ENCODE data around the genes B3GNT6, CLNS1A and GAB2.

DNA sequence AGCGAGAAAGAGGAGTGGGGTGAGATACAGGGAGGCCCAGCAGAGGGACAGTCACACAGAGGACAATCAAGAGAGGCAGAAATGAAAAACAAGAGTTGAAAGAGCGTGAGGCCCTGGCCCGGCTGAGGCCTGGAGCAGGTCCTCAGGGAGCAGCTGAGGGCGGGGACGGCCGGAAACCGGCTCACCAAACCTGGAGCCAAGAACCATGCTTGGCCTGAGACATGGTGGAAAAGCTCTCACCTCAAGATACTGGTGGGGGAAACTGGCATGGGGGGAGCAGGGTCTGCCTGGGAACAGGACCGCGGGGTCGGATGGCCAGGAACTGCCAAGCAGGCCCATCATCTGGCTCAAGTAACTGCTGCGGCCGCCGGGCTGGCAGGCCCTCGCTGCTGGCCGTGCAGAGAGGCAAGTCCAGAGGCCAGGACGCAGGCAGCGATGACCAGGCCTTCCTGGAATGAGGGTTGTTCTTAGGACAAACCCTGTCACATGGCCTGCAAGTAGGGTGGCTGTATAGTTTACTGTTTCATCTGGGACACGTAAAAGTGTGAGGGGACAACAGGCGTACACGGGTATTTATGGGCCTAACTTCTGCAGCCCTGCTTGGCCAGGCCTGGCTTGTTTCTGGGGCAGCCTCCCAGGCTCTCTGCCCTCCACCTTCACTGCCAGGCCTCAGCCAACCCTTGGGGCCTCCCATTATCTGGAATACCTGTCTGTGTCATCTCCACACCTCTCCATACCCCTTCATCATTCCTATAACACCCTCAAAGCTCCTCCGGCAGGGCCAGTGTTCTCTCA is 19.0 kb upstream of the WNT11 start:
- RRBS, 2 experiments, result 66 to 71% methylated on average over 1 of the region's 21 CpGs

DNA sequence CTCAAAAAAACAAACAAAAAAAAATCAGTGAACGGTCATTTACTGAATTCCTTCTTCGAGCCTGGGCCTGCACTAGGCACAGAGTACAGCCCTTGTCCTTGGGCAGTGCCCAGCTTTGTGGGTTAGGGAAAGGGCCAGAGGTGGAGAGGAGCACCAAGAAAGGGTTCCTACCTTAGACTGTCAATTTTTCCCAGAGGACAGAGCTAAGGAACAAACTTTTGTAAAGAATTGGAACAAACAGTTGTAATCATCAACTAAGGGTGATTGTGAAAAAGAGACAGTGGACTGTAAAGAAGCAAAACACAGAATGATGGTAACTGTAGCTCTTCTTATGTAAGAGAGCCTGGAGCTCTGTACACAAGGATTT is 10.8 kb downstream of the GVQW3 start:
- RRBS, 2 experiments, result no CpG with 5 or more reads among the region's 2 CpGs

DNA sequence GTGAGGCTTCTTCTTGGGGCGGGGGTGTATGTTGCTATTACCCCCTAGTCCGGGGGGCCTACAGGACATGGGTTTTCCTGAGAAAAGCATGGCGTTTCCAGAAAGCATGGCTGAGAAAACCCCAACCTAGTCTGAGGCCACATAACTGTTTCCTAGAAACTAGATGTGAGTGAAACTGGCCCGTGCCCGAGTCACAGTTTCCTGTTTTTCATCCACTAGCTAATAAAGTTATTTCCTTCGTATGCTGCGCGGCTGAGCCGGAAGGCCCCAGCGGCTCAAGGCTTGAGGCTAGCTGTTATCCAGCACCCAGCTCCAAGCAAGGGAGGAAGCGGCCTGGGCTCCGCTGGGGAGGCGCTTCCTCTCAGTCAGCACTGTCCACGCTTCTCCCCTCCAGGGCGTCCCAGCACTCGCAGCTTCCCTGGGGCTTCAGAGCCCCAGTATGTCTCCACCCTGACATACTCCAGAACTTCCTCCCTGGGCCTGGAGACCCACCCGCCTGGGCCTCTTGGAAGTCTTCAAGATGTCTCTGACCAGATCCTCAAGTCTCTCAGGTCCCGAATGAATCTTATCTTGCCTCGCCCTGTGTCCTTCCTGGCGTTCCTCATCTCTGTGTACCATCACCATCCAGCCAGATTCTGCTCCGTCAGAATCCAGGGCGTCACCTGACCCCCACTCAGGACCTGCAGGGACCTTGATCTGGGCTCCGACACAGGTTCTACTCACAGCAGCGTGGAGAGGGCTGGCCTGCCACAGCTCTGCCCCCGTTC is 82.0 kb downstream of the LRRC32 start:
- RRBS, 2 experiments, result no CpG with 5 or more reads among the region's 25 CpGs

DNA sequence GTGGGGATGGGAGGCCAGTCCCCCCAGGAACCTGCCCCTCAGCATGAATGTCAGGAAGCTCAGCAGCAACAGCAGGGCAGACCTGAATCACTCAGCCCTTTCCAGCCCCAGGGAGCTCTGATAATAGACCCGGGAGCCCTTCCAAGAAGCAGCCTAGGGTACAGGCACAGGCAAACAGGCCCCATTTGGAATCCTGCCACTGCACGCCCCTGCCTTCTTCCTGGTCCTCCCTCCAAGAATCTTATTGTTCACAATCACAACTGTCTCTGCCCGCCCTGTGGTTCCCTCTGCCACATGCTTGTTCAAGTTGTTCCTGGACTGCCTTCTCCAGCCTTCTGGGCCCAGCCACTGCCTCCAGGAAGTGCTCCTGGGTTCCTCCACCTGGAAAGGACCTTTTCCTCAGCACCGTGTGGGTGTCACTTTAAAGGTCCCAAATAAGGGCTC is 54.6 kb downstream of the LRRC32 start:
- RRBS, 2 experiments, result no CpG with 5 or more reads among the region's 4 CpGs

DNA sequence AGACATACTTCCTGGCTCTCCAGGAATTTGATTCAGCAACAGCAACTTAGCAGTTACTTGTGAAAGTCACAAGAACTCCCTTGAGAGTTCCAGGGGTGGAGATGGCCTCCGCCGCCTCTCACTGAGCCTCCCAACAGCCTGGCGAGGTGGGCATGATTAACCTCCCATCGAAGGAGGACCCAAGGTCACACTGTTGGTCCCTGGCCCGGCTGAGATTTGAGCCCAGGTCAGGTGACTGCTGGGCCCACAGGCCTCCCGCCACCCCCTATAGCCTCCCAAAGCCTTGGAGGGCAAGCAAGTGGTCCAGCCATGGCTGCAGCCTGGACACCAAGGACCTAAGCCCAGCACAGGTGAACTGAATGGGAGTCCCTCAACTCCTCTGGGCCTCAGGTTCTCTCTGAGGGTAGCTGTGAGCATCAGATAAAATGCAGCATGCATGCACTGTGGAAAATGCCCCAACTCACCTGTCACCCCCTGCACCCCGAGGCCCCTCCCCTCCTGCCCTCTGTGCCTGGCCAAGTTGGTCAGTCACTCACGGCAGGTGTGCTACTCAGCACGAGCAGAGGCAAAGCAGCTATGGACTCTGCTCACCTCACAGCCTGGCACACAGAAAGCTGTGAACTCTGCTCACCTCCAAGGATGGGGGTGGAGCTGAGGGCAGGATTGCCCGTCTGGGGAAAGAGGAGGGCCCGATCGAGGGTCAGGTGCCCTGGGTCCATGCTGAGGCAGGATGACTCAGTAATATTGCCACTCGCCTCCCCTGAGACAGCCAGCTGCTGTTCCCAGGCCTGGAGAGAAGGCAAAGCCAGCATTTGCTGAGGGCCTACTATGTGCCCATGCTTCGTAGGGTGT is 13.8 kb upstream of the TSKU start:
- RRBS, 2 experiments, result no CpG with 5 or more reads among the region's 14 CpGs

- RRBS, 2 experiments, result no CpG with 5 or more reads among the region's 12 CpGs
Observed at GRCh38 chr11:76772263-76773197, 10.6 kb upstream of the TSKU start.

- RRBS, 2 experiments, result no CpG with 5 or more reads among the region's 4 CpGs
Observed at GRCh38 chr11:76801079-76801766, 18.1 kb downstream of the TSKU start.

DNA sequence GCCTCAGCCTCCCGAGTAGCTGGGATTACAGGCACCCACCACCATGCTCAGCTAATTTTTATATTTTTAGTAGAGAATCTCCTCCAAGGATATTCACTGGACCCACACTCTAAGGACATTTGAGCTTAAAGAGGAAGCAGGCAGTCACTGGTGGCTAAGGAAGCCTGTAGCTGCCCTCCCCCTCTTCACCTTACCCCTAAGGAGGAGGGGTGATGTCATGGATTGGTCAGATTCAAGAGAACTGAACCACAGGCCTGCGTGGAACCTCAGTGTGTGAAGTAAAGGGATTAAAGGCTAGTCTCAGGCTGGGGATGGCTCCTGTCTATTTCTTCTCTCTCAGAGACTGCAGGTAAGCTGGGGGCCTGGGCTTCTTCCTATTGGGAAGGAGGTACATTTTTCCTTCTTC is at the start of gene B3GNT6:
B3GNT6 (plus strand) TSS at position 269 of the 406 bp plus-strand sequence.
- RRBS, 2 experiments, result no CpG with 5 or more reads among the region's 2 CpGs

- RRBS, 2 experiments, result no CpG with 5 or more reads among the region's 8 CpGs
Observed at GRCh38 chr11:77178952-77179367, 50.9 kb downstream of the MYO7A start.

- RRBS, 2 experiments, result no CpG with 5 or more reads among the region's 4 CpGs
Observed at GRCh38 chr11:77470299-77471056, 3.4 kb downstream of the PAK1 start.

DNA sequence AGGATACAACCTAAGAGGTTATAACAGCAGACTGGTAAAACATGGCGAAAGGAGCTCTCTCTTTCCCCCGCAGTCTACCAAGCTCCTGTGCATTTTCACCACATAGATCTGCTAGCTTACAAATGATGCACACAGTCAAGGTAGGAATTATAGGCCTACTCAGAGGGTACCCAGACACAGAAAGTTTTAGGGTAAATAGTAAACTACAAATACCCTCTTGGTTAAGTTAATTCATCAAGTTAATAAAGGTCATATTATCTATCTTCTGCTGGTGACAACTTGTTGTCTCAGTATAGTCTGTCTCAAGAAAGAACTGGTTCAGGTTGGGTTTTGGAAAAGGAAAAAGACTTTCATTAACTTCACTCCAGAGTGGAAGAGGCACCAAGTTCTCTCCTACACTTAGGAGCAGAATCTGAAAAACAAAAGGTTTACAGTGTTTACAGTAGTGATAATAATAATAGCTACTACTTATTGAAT is 21.3 kb downstream of the CLNS1A start:
- RRBS, 2 experiments, result no CpG with 5 or more reads among the region's 2 CpGs

DNA sequence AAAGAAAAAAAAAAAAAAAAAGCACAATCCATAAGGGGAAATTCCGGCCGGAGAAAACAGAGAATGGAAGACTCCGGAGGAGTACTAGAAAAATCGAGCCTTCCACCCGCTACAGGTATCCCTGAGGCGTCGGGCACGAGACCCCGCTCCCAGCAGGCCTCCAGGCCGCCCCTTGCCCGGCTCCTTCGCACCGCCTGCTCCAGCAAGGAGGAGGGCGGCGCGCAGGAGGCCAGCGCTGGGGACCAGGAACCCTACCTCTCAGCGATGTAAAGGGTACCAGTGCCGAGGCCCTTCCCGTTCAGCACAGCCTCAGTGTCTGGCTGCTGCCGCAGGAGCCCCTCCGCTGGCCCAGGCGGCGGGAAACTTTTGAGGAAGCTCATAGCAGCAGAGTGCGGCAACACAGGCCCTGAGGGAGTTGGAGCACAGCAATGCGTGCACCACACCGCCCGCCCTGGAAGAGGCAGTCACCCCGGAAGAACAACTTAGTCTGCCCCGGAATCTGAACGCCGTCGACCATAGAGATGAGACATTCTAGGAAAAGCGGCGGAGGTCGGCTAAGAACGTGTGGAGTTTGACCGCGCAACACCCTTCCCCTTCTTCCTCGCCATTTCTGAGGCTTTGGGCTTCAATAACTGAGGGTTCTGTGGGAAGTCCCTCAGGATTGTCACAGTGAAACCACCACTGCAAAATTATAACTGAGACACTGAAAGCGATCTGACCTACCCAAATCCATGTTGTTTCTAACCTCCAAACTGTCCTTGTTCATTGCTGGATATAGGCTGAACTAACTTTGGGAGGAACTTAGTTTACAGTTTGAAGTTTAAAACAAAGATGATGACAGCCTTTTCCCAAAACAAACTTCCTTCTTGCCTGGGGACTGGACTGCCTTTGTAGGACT is at the start of gene CLNS1A:
CLNS1A (minus strand) TSS at position 460 of the 898 bp plus-strand sequence.
- RRBS, 2 experiments, result under 1 to 1% methylated on average over 6 of the region's 41 CpGs

DNA sequence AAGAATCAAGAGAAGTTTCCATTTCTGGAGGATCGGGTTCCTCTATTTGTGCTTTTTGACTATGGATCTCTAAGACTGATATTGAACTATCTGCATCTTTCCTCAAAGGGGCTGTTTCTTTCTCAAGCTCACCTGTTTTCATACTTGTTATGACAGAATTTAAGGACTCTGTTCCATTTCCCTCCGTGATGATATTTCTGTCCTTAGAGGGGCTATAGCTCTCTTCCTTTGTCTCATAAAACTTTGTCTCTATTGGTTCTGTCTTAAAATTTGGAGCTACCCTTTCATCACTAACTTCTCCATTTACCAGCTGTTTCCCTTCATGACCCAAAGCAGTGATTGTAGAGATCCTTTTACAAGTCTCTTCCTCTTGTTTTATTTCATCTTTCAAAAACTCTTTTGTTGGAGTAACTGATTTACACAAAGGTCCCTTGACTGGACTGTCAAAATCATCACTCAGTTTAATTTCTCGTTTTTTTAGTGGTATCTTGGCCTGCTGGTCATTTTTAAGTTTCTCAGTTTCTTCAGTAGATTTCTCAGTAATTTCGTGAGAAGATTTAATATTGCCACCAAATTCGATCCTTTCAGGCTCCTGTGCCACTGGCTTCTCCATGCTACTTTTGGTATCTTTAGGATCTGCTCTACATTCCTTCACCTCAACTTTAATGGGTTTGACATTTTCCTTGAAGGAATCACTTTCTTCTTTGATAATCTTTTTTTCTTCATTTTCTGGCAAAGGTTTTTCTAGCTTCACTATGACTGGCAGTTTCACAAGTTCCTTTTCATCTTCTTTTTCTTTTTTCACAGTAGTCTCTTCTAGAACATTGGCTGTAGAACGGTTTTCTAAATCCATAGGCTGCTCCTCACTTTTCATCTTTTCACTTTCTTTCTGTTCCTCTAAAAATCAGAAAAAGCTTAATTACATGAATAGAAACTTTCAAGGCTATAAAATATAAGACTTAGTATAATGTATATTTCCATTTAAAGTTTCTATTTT is 64.3 kb upstream of the CLNS1A start:
- RRBS, 2 experiments, result no CpG with 5 or more reads among the region's 6 CpGs

GRCh38 chr11:77740658-77741112 is 79.8 kb downstream of the RSF1 start:
- RRBS, 2 experiments, result no CpG with 5 or more reads among the region's 5 CpGs

- RRBS, 2 experiments, result no CpG with 5 or more reads among the region's 5 CpGs
Observed at GRCh38 chr11:78078454-78078852, 1.2 kb downstream of the NDUFC2 start.

DNA sequence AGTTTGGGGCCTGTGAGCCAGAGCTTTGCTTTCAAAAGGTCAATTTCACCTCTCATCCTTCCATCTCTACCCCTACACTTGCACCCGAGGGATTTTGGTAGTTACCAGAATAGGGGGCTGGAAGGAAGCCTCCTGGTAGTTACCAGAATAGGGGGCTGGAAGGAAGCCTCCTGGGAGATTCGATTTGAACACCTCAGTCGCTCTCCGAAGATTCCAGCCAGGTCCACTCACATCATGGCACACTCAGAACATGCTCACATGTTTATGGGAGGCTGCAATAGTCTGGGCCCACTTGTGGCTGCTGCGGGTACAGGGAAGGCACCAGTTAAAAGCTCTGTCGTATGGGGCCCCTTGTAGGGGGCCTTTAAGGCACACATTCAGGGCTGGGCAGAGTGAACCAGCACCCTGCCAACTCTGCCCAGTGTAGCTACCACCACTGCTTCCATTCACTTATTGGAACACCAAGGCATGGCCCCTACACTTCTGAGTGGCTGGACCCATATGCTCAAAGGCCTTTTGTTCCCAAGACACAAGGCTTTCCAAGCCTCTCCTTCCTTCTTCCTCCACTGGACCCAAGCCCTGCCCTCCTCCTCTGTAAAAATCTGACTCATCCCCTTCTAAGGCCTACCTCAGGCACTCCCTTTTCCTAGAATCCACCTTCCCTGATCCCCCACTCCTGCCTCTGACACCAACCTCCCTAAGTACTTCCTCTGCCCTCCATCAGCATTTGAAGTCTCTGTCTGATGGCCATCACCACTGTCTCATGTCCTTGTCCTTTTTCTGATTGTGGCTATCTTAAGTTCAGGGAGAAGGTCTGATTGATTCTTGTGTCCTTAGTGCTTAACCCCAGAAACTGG is 28.0 kb downstream of the USP35 start:
- RRBS, 2 experiments, result no CpG with 5 or more reads among the region's 6 CpGs

- RRBS, 2 experiments, result no CpG with 5 or more reads among the region's 2 CpGs
Observed at GRCh38 chr11:78224452-78224752, 35.7 kb downstream of the USP35 start.

DNA sequence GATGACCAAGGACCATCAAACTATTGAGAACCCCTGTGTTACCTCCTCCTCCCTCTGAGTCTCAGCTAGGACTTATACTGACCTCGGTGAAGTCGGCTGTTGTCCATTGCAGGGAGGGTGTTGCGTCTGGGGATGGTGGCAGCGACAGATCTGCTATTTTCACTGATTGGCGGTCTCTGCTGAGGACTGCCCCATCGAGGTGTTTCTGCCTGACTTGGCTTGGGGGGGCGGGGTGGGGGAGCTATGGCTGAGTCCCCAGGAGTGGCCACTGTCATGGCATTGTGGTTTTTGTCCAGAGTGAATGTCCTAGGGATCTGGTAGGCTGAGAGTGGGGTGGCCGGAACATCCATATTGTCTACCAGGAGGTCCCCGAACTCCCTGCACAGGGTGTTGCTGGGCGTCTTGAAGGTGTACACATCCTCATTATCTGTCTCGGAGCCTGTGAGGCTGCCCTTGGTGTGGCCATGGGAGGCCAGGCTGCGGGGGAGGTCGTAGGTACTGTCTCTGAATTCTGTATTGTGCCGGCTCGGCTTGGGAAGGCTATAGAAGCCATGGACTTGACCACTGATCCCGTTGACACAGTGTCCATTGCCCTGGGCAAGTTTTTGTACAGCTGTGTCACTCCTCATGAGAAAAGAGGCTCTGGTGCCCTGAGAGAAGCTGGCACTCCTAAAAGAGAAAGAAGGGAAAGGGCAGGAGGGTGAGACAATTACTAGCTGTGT is 37.8 kb downstream of the USP35 start:
- RRBS, 2 experiments, result no CpG with 5 or more reads among the region's 16 CpGs

DNA sequence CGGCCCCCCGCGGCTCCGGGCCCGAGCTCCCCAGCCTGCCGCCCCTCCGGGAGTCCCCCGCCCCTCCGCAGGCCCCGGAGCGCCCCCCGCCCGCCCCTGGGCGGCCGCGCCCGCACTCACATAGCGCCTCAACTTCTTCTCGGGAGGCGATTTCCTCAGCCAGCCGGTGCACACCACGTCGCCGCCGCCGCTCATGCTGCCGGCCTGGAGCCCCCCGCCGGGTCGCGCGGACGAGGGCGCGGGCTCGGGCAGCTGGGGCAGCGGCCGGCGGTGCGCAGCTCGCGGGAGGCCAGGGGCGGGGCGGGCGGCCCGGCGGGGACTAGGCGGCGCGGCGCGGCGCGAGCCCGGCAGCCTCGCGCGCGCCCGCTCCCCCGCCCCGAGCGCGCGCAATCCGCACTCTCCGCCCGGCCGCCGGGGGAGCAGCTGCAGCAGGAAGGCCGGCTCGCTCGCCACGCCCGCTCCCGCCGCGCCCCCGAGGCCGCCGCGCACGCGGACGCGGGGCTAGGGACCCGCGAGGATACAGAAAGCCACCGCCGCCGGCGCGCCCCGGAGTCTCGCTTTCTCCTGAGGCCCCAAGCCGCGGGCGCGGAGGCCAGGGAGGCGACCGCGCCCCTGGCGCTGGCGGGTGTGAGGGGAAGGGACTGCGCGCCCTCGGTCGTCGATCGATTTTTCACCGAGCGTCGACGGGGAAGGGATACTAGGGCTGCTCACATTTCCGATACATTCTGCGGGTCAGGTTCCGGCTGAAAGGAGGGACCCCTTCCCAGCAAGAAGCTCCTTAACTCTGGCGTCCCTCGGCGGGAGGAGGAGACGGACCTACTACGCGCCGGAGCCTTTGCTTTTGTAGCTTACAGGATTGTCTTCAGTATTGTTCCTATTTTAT is at the start of gene GAB2:
GAB2 (minus strand) TSS at position 295 of the 883 bp plus-strand sequence.
- RRBS, 2 experiments, result 4 to 5% methylated on average over 76 of the region's 124 CpGs

GRCh38 chr11:78575047-78575716 is 518 bp upstream of the NARS2 start:
- RRBS, 2 experiments, result no CpG with 5 or more reads among the region's 18 CpGs

Measured in LNCaP clone FGC (cell line).